Suprapubic skin (tissue), 4 donors: ENCODE measurements around a stretch of chr2.

DNA sequence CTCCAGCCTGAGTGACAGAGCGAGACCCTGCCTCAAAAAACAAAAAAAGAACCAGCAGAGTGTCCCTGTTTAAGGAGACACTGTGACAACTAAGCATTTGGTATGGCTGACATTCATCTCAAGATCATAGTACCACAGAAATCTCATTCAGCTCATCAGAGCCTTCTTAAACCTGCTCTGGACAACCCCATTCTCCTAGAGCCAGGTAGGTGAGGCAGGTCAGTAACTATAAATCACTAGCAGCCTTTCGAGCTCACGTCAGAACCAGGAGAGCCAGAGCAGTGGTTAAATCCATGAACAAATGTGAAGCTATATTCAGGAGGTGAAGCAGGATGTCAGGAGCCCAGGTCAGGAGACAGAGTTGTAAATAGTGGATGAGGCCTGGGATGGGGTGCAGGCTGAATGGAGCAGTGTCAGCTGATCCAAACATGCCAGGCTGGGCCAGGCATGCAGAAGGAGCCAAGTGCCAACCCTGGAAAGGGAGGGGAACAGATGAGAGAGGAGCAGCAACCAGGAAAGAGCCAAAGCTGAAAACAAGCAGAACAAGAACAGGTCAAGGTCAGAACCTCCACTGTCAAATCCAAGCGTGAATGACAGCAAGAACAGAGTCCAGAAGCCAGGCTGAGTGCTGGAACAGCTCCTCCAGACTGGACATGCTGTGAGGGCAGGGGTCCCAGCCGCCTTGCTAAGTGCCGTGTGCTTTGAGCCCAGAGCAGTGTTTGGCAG is 49.4 kb upstream of the PPP1CB start:
- PRO-cap: no peak
- RAMPAGE, long total RNA, 4 experiments: no peak in any of the 4 experiments

- PRO-cap: no peak
- RAMPAGE, long total RNA, 4 experiments: no peak in any of the 4 experiments
Observed at GRCh38 chr2:28716221-28716986, 35.2 kb upstream of the PPP1CB start.

GRCh38 chr2:28767947-28769121 is 16.7 kb downstream of the PPP1CB start:
- PRO-cap: no peak
- RAMPAGE, long total RNA, 4 experiments: no peak in any of the 4 experiments

DNA sequence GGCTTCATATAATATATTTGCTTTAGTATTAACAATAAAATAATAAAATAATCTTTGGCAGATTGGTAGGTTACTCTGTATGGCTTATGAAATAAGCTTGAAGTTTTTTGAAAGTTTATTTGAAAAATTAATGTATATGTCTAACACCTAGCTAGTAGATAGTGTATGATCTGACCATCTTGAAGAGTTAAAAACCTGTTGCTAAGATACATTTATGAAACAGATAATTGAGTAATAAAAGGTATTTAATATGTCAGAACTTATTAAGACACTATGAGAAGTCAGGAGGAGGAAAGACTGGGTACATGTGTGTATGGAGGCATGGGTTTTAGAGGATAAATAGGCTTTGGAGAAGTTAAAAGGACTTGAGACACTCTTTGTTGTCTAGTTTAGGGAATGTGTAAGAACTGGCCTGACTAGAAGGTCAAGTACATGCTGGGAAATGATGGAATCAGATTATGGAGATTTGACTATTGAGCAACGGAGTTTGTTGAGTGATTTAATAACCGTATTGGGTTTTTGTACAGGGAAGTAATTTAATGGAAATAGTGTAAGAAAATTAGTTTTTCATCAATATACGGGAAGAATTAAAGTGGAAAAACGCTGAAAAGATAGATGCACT is 28.3 kb upstream of the SPDYA start:
- PRO-cap: no peak
- RAMPAGE, long total RNA, 4 experiments: no peak in any of the 4 experiments

DNA sequence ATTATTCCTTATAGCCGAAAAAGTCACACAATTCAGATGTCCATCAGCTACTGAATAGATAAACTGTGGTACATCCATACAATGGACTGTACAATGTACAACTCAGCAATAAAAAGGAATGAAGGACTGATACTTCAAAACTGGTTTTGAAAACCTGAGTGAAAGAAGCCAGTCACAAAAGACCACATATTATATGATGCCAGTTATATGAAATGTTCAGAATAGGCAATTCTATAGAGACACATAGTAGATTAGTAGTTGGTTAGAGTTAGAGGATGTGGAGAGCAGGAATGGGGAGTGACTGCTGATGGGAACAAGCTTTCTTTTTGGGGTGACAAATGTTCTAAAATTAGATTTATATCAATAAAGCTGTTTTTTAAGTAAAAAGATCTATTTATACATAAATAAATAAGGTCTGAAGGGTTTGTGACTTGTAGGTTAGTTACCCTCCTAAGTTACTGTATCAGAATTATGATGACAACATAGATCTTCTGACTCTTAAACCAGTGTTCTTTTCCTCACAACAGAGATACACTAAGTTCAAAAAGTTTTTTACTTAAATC is 12.1 kb upstream of the SPDYA start:
- PRO-cap: no peak
- RAMPAGE, long total RNA, 4 experiments: no peak in any of the 4 experiments

- PRO-cap: no peak
- RAMPAGE, long total RNA, 4 experiments: no peak in any of the 4 experiments
Observed at GRCh38 chr2:28913457-28913758, 18.9 kb downstream of the WDR43 start.

- PRO-cap: no peak
- RAMPAGE, long total RNA, 4 experiments: no peak in any of the 4 experiments
Observed at GRCh38 chr2:28947152-28947674, 33.9 kb upstream of the TOGARAM2 start.

- PRO-cap: no peak
- RAMPAGE, long total RNA, 4 experiments: no peak in any of the 4 experiments
Observed at GRCh38 chr2:28956295-28956833, 24.7 kb upstream of the TOGARAM2 start.

- PRO-cap: no peak
- RAMPAGE, long total RNA, 4 experiments: no peak in any of the 4 experiments
Observed at GRCh38 chr2:28993505-28994167, 12.5 kb downstream of the TOGARAM2 start.

DNA sequence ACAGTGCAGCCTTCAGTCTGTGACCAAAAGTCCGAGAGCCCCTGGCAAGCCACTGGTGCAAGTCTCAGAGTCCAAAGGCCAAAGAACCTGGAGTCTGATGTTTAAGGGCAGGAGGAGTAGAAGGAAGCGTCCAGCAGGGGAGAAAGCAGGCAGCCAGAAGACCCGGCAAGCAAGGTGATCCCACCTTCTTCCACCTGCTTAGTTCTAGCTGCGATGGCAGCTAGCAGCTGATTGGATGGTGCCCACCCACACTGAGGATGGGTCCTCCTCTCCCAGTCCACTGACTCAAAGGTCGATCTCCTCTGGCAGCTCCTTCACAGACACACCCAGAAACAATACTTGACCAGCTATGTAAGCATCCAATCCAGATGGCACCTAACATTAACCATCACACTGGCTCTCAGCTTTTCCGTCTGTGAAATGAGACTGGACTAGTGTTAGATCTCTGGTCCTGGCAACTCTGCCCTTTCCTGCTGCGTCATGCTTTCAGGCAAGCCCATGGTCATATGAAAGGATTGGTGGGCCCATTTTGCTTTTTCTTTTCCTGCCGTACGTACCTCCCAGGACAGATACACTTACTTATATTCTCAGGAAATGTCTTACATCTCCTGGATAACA is 32.5 kb downstream of the TOGARAM2 start:
- PRO-cap: no peak
- RAMPAGE, long total RNA, 4 experiments: no peak in any of the 4 experiments

GRCh38 chr2:29053583-29054163 is 20.6 kb downstream of the PCARE start:
- PRO-cap: no peak
- RAMPAGE, long total RNA, 4 experiments: no peak in any of the 4 experiments

DNA sequence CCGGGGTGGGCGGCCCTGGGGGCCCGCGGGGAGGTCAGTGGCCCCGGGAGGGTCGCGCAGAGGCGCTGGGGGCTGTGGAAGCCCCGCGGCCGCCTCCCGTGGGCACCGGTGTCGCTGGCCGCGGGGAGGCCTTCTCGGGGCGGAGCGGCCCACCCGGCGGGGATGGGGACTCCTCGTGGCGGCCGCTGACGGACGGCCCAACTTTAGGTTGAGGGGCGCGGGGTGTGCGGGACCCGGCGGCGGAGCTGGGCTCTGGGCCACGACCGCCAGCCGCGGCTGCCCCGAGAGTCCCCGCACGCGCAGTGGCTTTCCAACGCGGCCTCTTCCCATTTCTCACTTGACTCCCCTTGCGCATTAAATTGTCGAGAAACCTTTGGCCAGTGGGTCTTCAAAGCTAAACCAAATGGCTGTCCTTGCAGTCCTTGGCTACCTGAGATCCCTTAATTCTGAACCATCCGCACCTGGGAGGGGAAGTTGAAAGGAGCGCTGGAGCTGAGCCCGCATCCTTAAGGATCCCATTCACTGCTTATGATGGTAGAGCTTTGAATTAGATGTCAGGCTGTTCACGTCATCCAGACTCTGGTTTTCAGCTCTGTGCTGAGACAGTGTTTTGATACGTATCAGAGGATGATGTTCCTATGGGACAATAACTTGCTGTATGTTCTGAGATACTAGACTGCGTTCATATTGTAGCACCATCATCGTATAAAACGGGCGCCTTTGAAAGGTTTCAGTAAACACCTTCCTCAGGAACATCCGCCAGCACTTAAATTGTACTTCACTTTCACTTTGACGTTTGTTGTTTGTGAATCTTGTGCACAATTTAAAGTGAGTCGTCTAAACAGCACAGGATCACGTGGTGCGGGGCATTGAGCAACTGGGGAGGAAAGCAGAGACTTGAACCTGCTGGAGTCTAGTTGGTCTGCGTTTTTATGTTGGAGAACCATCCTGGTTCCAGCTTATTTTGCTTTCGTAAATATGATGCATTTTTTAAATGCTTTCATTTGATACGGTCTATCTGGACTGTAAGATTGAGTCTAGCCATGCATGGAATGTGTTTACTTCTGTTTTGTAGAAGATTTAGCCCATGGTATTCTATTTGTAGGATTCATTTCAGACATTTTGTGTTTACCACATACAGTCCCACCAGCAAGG is 888 bp downstream of the CLIP4 start:
- PRO-cap: unidirectional peak, minus-strand start at position 587 of the sequence
- RAMPAGE, long total RNA, 4 experiments: no peak in any of the 4 experiments

GRCh38 chr2:30169462-30169898 is 22.7 kb downstream of the YPEL5 start:
- PRO-cap: no peak
- RAMPAGE, long total RNA, 4 experiments: no peak in any of the 4 experiments

GRCh38 chr2:30202079-30202574 is 29.2 kb upstream of the LBH start:
- PRO-cap: no peak
- RAMPAGE, long total RNA, 4 experiments: no peak in any of the 4 experiments

GRCh38 chr2:30230206-30231473 is 694 bp upstream of the LBH start:
- PRO-cap: unidirectional peak, minus-strand start at chr2:30231201; bidirectional peak, plus-strand start at chr2:30231537, minus-strand start at chr2:30231398
- RAMPAGE, long total RNA, 4 experiments: no peak in any of the 4 experiments

DNA sequence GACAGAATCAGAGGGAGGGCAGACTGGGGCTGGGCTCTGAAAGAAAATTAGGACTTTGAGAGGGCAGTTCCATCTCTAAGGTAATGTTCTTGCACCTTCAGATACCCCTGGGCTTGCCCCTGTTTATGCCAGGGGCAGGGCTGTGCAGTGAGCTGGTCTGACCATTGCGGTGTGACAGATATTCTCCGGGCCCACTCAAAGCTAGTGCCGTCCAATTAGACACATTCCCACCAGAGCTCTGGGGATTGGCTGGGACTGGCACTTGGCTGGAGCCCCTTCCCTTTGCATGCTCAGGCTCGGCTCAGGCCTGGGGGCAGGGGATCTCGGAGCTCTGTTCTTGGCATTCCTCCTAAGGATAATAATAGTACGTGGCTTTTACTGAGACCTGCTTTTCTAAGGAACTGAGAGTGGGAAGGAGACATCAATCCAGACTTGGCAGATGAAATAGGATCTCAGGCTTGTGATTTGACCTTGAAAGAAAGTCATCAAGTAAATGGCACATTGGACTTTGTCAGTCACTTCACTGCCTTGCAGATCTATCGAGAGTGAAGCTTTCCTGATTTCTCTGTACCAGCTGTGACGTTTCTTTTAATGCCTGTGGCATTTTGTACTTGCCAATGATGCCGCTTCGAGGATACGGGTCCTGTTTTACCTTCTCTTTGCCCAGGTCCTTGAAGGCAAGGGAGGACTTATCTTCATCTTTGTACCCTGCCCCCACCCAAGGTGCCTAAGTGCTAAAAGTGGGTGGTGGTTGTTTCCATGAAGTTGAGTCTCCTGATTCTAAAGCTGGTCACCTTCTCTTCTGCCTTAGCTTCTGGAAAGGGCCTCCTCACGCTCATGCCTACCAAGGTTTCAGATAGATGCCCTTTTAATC is 5.7 kb downstream of the LBH start:
- PRO-cap: no peak
- RAMPAGE, long total RNA, 4 experiments: no peak in any of the 4 experiments

DNA sequence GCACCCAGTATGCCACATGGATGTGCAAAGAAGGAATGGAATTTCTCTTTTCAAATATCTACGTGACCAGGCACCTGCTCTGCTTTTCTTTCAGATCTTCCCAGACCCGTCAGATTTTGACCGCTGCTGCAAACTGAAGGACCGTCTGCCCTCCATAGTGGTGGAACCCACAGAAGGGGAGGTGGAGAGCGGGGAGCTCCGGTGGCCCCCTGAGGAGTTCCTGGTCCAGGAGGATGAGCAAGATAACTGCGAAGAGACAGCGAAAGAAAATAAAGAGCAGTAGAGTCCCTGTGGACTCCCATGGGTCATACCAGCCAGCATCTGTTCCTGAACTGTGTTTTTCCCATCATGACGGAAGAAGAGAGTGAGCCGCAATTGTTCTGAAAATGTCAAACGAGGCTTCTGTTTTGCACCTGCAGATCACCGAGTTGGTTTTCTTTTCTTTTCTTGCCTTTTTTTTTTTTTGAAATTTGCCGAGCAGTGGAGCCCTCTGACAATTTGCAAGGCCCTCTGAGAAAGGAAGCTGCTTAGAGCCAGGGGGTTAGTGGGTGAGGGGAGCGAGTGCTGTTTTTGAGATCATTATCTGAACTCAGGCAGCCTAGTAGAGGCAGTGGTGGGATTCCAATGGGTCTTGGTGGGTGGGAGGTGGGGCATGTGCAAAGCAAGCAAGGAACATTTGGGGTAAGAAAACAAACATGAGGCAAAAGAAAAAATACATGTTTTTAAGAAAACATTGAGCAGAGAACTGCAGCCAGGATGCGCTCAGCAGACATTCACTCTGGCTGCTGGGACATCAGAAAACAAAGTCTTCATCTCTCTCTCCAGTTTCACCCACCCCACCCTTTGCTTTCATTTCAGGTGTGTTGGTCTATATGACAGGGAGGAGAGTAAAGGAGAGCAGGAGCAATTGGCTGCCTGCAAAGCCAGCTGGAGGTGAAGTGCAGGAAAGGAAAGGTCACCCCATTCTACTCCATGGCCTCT is 26.3 kb downstream of the LBH start:
- PRO-cap: no peak
- RAMPAGE, long total RNA, 4 experiments: no peak in any of the 4 experiments

GRCh38 chr2:30373783-30374279 is 73.2 kb upstream of the LCLAT1 start:
- PRO-cap: unidirectional peak, plus-strand start at chr2:30373995
- RAMPAGE, long total RNA, 4 experiments: no peak in any of the 4 experiments

DNA sequence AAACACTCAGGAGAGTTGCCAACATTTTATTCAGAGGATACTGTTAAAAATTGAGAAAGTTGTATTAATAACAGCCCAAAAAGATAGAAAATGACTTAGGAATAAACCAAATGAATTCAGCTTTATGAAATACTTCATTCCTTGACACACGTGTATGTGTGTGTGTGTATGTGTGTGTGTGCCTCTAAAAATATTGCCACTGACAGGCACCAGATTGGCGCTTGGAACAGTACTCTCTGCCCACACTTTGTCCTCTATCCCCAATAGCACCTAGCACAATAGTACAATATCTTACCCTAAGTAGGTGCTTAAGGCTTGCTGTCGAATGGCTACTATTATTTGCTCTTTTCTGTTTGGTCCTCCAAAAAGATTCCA is 43.5 kb upstream of the LCLAT1 start:
- PRO-cap: no peak
- RAMPAGE, long total RNA, 4 experiments: no peak in any of the 4 experiments

- PRO-cap: no peak
- RAMPAGE, long total RNA, 4 experiments: no peak in any of the 4 experiments
Observed at GRCh38 chr2:30404617-30404837, 42.5 kb upstream of the LCLAT1 start.